Temporal lobe (tissue), 2 donors: ENCODE results near the genes PHTF1, OLFML3 and TRIM33.

GRCh38 chr1:112716106-112716542, 992 bp upstream of the PPM1J start:
- RAMPAGE, long total RNA = no peak

DNA sequence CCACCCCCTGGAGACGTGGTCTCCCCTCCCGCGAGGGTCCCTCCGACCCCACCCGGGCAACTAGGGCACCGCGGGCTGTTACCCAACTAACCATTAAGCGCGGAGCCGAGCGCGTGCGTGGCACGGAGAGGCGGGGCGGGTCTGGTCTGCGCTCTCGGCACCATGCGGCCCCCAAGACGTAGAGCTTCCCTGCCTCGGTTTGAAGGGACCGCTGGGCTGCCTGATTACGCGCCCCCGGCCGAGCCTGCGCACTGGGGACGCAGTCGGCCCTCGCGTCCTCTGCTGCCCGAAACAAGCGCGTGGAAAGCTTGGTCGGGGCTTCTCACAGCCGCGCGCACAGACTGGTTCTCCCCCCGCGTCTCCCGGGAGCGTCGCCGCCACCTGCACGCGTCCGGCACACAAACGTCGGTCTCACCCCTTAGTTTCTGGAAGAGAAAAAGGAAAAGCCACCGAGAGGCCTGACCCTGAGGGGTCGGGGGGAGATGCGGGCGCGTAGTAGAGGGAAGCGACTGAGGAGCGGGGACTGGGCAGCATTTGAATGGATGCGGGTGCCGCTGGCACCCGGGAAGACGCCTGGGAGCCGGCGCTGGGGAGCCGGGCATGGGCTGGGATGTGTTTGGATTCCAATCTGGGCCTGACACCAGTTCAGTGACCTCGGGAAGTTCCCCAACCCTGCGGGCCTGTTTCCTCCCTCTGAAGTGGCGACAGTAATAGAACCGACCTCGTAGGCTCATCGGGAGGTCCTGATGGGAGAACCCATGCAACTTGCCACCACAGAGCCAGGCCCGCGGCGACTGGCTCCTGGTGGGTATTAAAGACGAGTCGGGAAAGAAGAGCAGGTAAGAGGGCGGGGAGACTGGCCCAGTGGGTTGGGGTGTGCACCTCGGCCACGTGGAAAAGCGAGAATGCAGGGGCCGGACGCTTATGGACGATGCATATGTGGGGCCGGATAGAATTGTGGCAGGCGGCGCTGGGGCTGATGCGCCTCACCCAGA, 106.1 kb downstream of the SLC16A1 start:
- RAMPAGE, long total RNA = start-site peak on the plus strand centred at position 303 of the sequence, 116 bp wide, 58 and 40 reads in 2 replicates

- RAMPAGE, long total RNA = no peak
Observed at GRCh38 chr1:112868898-112869769, 86.9 kb downstream of the SLC16A1 start.

DNA sequence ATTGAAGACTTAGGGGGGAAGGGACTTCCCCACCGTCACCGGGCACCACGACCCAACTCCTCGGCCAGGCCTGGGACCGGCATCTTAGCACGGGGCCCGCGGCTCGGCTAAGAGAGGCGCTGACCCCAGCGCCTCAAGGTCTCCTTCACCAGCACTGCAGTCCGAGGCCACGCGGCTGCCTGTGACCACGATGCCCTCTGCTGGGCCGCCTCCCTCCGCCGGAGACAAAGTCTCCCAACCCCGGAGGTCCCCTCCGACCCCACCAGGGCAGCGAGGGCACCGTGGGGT, 340 bp downstream of the SLC16A1 start:
- RAMPAGE, long total RNA = no peak

DNA sequence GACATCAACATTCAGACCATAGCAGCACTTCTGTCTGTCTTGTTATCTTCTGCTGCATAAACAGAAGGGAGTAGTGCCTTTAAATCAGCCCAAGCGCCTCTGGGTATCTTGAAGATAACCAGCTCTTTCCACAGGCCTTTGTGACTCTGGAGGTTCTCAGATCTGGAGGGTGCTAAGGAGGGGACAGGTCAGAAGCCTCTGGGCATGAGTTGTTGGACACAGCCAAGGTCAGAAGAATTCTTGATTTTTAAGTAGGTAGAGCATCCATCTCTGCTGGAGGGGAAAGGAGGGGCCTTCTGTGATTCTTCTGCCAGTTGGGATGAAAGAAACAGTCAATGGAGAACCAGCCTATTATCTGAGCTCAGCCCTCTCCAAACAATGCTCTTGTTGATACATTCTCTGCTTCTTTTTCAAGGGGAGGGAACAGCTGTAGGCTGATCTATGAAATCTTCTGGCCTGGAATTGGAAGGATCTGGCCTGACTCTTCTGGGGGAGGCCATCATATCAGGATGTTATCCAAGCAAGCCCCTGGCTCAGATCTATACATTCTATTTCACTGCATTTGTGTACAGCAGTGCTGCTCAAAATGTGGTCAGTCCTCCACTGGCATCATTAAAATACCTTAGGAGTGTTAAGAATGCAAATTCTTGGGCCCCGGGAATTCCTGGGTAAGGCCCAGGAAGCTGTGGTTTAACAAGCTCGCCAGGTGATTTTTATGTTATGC, 31.2 kb upstream of the LRIG2 start:
- RAMPAGE, long total RNA = no peak

DNA sequence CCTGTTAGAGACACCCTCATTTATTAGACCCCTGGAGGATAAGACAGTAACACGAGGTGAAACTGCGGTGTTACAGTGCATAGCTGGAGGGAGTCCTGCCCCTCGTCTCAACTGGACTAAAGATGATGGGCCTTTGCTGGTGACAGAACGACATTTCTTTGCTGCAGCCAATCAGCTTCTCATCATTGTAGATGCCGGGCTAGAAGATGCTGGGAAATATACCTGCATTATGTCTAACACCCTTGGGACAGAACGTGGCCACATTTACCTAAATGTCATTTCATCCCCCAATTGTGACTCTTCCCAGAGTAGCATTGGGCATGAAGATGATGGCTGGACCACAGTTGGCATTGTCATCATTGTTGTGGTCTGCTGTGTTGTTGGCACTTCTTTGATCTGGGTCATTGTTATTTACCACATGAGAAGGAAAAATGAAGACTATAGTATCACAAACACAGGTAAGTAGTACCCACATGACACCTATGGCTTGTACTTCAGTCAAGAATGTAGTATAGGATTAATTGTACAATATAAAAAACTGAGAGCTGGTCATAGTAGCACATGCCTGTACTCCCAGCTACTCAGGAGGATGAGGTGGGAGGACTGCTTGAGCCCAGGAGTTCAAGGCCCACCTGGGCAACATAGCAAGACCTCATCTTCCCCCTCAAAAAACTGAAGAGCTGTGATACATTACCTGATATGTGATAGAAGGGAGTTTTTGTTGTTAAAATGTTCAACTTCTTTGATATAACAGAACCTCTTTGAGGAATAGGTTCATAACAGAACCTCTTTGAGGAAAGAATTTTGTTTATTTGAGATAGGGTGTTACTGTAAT, 41.6 kb downstream of the LRIG2 start:
- RAMPAGE, long total RNA = no peak

GRCh38 chr1:113242457-113243010, 147.8 kb upstream of the MAGI3 start:
- RAMPAGE, long total RNA = no peak

GRCh38 chr1:113444319-113445247, 54.3 kb downstream of the MAGI3 start:
- RAMPAGE, long total RNA = no peak

DNA sequence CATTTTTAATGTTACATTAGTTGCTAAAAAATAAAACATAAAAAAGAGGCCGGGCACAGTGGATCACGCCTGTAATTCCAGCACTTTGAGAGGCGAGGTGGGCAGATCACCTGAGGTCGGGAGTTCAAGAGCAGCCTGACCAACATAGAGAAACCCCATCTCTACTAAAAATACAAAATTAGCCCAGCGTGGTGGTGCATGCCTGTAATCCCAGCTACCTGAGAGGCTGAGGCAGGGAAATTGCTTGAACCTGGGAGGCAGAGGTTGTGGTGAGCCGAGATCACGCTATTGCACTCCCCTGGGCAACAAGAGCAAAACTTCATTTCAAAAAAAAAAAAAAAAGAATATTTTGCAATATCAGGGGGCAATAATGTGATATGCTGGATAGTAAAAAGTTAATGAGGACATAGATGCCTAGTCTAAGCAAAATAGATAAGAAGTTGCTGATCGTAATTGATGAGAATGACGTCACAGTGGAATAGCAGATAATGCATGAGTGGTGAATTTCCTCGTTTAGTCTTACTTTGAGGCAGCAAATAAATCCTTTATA, 58.6 kb downstream of the MAGI3 start:
- RAMPAGE, long total RNA = no peak

- RAMPAGE, long total RNA = no peak
Observed at GRCh38 chr1:113759350-113760484, at the start of gene PHTF1. PHTF1 (minus strand) TSS chr1:113759486.

- RAMPAGE, long total RNA = no peak
Observed at GRCh38 chr1:113974970-113975603, 4.2 kb upstream of the OLFML3 start.

GRCh38 chr1:113978759-113979823, at the start of gene OLFML3:
OLFML3 (plus strand) TSS chr1:113979474.
- RAMPAGE, long total RNA = no peak

GRCh38 chr1:114151942-114153352, 1.2 kb downstream of the SYT6 start:
- RAMPAGE, long total RNA = no peak

GRCh38 chr1:114427548-114428321, 83.3 kb downstream of the TRIM33 start:
- RAMPAGE, long total RNA = no peak

DNA sequence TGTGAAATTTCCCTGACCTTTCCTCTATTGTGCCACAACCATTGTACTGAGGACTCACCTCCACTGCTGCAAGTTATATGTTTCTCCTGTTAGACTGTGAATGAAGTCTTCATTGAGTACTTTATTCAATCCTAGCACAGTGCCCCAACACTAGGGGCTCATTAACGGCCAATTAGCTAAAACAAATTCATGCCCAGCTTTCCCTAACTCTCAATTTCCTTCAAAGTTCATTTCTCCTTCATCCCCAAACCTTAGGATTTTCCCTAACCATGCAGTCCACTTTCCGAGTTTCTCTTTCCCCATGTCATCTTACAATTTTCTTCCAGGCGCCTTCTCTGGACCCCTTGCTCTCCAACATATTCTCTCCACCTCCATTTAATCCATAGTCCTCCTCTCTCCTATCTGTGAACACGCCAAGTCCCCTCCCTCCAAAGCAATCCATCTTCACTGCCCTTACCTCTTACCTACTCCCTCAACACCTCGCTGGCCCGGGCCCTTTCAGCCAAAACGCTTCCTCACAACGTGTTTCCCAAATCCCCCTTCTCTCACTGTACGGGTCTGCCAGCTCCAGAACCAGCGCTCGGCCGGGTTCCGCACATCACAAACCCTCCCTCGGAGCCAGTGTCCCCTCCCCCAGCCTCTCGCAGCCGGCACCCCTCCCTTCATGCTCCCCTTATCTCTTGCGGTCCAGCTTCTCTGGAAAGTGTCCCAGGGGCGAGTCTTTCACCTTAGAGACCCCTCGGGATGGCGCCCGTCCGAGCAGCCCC, 1.1 kb downstream of the TRIM33 start:
- RAMPAGE, long total RNA = no peak

DNA sequence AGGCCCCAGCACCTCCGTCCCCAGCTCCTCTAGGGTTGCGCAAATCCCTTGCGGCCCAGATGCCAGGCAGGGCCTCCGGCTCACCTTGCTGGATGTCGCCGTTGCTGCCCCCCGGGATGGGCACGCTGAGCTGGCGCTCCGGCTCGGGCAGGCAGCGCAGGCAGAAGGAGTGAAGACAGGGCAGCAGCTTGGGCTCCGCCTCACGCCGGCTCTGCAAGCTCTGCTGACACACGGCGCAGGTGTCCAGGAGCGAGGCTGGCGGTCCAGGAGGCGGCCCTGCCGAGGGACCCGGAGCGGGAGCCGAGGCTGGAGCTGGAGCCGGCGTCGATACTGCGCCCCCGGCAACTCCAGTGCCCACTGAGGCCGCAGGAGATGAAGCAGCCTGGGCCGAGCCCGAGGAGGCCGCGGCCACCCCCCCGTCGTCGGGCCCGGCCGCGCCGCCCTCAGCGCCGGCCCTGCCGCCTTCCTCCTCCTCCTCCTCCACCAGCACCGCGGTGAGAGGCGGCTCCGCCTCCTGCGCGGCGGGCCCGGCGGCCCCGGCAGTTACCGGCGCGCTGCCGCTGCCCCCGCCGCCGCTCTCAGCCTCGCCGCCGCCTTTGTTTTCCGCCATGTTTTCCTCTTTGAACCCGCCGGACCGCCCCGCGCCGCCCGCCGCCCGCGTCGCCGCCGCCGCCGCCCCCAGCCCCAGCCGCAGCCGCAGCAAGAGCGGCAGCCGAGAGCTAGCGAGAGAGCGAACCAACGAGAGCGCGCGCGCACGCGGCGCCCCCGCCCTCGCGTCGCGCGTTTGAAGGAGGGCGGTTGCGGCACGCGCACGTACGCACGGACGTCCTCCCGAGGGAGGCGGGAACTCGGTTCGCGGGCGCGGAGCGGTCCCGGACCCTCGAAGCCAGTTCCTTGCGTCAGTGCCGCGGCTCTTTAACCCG, at the start of gene TRIM33:
Gene TRIM33 (minus strand): TSS at position 737 of the 923 bp plus-strand sequence.
- RAMPAGE, long total RNA = no peak

- RAMPAGE, long total RNA = no peak
Observed at GRCh38 chr1:114715779-114716207, 778 bp downstream of the NRAS start.

DNA sequence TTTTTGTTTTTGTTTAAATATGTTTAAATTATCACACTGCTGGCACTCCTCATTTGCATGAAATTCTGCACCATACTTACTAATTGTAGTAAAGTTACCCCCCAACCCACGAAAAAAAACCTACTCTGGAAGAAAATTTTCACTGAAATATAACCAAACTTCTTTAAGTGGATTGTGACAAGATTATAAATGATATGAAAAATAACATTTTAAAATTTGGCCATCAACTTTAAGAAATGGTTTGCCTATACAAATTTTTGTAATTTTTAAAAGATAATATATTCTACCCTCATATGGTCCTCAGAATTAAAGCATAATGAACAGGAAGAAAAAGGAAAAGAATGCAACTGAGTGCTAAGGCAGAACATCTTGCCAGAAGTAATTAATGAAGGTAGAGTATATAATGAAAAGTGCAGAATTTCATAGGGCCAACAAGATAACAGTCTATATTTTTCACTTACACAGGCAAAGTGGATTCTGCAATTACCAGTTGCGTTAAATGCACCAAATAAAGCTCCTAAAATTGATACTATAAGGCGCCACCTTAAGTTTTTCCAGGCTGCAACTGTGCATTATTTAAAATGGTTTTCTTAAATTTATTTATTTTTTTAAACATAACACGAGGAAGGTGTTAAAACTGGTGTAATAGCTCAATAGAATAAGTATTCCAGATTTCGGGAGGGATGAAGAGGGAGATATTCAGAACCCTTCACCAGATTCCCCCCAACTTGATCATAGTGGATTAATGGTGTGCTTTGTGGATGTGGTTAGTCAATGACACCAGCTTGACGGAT, 1.0 kb upstream of the NRAS start:
- RAMPAGE, long total RNA = no peak

DNA sequence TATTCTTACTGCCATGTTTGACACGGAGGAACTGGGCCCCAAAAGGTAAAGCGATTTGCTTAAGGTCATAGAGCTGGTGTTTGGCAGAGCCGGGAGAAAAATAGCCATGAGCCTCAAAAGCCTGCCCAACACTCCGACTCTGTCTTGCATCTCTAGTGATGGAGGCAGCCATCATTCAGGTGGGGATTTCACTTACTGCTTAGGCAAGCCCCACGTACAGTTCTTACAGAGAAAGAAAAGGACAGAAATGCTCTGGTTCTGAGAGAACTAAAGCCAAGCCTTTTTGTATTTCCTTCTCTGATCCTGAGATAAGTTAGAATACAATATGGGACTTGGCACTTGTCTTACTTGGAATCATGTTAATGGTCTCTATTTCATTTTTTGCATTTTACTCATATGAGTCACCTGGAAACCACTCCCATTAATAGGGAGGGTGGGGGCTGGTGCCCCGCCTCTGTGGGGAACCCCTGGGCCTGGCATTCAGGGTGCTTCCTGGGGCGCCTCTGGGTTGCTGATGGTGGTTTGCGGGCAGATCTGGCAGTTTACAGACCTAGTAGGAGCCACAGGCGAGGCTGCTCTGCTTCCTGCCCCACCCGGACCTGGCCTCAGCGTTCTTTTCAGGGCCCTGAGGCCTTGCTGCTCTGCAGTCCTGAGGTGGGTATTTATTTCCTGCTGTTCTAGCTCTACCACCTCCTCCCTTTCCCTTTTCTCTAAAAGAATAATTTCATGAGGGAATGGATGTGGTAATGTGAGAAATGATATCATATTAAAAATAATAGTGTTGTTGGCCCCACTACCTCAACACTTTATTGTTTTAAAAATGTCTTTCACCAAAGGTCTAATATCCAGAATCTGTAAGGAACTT, 26.7 kb downstream of the TSPAN2 start:
- RAMPAGE, long total RNA = no peak

- RAMPAGE, long total RNA = no peak
Observed at GRCh38 chr1:115229220-115229419, 108.9 kb downstream of the NGF start.